Metastatic Liver Carcinoma in the Lung (tissue), 2 donors: Measurements from ENCODE around the genes EIF4E1B and RGS14.

- PRO-cap, 2 experiments: no peak in any of the 2 experiments
Measured at GRCh38 chr5:176181260-176181850, 56.9 kb upstream of the SIMC1 start.

- PRO-cap, 2 experiments: no peak in any of the 2 experiments
Measured at GRCh38 chr5:176337944-176338460, 23.6 kb downstream of the KIAA1191 start.

DNA sequence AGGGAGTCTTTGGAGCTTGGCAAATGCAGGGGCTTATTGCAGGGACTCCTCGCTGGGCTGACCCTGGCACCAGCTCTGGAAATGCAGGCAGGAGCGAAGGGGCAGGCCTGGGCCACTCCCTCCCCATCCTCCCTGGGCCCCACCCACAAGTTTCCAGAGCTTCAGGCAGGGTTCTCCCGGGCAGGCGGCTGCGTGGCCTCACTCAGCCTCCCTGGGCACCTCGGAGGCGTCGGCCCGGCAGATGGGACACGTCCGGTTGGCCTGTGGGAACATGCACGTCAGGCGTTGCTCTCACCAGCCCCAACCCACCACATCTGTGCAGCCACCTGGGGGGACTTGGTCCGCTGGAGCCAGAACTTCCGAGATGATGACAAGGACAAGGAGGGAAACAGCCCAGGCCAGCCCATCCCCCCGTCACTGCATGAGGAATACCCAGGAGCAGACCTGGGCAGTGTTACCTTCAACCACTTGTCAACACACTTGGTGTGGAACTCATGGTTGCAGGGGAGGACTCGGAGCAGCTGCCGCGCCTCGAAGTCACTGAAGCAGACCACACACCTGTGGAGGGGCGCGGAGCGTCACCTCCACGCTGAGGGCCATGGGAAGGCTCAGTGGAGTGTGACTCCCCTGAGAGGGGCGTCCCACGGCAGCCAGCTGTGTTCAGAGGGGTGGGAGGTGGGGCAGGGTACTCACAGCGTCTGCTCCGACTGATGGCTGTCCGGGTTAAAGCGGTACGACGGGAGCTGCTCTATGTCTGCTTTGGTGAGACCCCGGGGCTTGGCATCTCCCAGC, 8.2 kb downstream of the RNF44 start:
- PRO-cap, 2 experiments: no peak in any of the 2 experiments

DNA sequence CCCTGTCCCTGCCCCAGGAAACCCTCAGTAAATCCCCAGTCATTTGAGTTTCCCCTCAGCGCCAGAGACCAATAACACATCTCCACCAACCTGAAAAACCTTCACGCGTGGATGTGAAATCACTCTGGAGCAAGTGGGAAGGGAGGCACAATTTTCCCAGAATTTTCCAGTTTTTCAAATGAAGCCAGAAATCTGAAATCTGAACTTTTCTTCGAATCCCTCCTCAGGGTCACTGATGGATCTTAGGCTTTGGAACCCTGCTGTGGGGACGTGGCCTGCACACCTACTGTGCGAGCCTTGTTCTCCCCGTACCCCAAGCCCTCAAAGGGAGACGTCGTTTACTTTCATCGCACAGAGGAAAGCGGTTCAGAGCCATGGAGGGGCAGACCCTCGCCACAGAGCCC, 3.5 kb upstream of the RNF44 start:
- PRO-cap, 2 experiments: no peak in any of the 2 experiments

- PRO-cap, 2 experiments: no peak in any of the 2 experiments
Measured at GRCh38 chr5:176591496-176591949, 18.4 kb downstream of the GPRIN1 start.

DNA sequence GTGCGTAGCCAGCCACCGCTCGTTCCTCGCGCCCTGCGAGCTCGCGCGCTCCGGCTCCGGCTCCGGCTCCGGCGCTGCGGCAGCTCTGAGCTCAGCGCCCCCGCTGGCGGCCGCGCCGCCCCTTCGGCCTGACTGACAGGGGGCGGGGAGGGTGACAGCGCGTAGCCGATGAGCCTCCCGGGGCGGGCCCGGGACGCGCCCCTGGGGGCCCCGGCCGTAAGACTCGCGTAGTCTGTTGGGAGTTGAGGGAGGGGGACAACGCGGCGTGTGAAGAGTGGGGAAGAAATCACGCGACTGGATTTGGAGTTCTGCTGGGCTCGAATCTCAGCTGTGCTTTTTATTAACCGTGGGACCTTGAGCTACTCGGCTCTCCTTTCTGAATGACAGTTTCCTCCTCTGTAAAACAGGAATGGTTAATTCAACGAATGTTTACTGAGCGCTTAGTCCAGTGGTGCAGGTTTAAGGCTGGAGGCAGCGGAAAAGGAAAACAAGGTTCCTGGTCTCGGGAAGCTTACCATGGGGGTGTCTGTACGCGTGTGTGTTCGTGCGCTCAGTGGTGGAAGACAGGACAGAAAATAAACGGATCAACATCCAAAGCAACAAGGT, at the start of gene EIF4E1B:
Gene EIF4E1B (plus strand): TSS at position 228 of the 606 bp plus-strand sequence.
- PRO-cap, 2 experiments: no peak in any of the 2 experiments

- PRO-cap, 2 experiments: no peak in any of the 2 experiments
Measured at GRCh38 chr5:176822310-176822864, 12.0 kb downstream of the UNC5A start.

DNA sequence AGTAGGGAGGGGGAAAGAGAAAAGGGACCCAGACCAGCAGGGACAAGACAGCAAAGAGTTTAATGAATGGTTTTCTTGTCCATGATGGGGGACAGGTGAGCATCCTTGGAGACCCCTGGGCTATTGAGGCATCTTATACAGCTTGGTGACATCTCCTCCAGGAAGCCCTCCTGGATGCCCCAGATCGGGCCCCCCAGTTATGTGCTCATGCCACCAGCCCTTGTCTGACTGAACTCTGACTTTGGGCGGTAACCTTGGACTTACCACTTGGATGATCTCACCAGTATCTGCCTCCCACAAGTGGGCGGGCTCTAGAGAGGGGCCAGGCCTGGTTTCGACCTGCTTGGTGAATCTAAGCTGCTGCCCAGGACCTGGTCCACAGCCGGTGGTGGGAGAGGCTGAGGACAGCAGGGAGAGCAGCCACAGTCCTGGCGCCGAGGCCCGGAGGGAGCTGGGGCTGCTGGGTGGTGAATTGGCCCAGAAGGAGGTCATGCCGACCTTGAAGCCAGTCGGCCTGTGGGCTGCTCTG, 36.1 kb downstream of the UNC5A start:
- PRO-cap, 2 experiments: no peak in any of the 2 experiments

DNA sequence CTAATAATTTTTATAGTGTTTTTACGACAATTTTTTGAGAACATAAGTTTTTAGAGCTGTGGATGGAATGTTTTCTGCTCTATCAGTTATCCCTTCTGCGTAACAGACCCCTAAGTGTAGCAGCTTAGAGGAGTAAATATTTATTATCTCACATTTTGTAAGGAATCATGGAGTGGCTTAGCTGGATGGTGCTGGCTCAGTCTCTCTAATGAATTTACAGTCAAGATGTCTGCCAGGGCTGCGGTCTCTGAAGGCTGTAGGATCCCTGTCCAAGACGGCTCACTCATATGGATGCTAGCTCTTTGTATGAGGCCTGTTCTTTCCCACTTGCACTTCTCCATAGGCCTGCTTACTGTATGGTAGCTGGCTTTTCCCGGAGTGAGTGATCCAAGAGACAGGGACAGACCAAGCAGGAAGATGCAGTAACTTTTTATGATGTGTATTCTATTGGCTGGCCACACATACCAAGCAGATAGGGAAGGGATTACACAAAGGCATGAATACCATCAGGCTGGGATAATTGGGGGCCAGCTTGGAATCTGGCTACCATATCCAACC, 20.3 kb downstream of the NSD1 start:
- PRO-cap, 2 experiments: no peak in any of the 2 experiments

DNA sequence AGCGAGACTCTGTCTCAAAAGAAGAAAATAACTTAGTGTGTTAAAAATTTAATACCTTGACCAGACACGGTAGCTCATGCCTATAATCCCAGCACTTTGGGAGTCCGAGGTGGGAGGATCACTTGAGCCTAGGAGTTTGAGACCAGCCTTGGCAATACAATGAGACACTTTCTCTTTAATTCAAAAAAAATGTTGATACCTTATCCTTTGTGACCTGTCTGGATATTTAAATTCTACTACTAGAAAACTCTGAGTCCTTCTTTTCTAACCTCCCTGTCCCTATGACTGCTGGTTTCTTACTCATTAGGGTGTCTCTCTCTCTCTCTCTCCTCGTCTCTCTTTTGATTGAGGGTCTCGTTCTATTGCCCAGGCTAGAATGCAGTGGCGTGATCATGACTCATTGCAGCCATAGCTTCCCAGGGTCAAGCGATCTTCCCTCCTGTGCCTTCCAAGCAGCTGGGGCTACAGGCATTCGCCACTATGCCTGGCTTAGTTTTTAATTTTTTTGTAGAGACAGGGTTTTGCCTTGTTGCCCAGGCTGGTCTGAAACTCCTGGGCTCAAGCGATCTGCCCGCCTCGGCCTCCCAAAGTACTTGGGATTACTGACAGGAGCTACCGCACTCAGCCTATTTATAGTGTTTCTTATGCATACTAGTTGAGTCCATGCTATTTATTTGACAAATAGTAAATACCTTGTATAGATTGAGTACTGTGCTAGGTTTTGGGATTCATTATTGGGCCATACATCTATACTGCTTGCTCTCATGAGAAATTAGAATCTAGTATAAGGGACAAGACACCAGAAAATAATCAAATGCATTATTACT, 61.8 kb downstream of the NSD1 start:
- PRO-cap, 2 experiments: no peak in any of the 2 experiments

GRCh38 chr5:177357406-177358351, at the start of gene RGS14:
Gene RGS14 (plus strand): TSS chr5:177357924.
- PRO-cap, 2 experiments: no peak in any of the 2 experiments

- PRO-cap, 2 experiments: no peak in any of the 2 experiments
Measured at GRCh38 chr5:177408780-177409029, 659 bp downstream of the F12 start.

DNA sequence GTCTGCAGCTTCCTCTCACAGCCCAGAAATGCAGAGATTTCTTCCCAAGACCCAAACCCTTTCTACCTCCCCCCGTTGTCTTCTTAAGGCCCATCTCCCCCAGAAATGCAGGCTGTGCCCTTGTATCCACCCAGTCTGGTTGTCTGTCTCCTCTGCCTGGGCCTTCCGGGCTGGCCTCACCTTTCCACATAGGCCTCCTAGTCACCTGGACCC, 289 bp downstream of the F12 start:
- PRO-cap, 2 experiments: peak in 1 of 2 experiments; most common minus-strand start position 158 of the sequence (in 1)

GRCh38 chr5:177412127-177413027, 3.0 kb upstream of the F12 start:
- PRO-cap, 2 experiments: no peak in any of the 2 experiments

DNA sequence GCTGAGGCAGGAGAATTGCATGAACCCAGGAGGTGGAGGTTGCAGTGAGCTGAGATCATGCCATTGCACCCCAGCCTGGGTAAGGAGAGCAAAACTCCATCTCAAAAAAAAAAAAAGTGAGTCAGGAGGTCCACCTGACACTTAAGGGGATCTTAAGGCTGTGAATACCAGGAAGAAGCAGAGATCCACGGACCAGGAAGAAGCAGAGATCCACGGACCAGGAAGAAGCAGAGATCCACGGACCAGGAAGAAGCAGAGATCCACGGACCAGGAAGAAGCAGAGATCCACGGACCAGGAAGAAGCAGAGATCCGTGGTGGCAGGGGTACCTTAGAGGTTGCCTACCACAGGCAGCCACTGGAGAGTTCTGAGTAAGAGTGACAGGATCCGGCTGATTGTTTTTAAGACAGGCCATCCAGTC, 6.1 kb upstream of the GRK6 start:
- PRO-cap, 2 experiments: no peak in any of the 2 experiments

GRCh38 chr5:177443479-177444085, 3.0 kb upstream of the PRR7 start:
- PRO-cap, 2 experiments: no peak in any of the 2 experiments

- PRO-cap, 2 experiments: no peak in any of the 2 experiments
Measured at GRCh38 chr5:177452712-177452980, 6.0 kb downstream of the PRR7 start.

- PRO-cap, 2 experiments: no peak in any of the 2 experiments
Measured at GRCh38 chr5:177461961-177462741, 11.3 kb downstream of the DBN1 start.

DNA sequence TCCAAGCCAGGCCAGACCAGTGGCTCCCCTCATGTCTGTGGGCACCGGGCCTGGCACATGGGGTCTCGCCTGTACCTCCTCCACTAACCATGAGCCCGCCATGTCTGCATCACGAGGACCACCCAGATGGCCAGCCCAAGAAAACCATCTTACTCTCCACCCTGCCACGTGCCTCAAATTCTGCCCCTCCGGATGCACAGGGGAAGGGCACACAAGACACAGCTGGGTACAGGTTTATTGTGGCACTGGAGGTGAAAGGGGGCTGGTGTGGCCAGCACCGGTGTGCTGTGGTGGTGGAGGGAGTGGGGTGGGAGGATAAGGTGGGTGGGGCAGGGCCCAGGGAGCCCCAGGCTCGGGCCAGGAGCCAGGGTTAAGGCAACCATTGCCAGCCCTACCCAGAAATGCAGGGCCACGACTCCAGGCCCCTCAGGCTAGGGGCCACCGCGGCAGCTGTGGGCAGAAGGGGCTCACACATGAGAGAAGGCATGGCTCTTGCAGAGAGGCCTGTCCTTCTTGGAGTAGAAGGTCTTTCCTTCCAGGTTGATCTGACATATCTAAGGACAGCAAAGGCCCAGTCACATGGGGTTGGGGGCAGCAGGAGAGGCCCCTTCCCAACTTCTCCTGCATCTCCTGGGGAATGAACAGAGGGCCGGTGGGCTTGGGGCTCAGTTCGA, 9.9 kb upstream of the DBN1 start:
- PRO-cap, 2 experiments: no peak in any of the 2 experiments

DNA sequence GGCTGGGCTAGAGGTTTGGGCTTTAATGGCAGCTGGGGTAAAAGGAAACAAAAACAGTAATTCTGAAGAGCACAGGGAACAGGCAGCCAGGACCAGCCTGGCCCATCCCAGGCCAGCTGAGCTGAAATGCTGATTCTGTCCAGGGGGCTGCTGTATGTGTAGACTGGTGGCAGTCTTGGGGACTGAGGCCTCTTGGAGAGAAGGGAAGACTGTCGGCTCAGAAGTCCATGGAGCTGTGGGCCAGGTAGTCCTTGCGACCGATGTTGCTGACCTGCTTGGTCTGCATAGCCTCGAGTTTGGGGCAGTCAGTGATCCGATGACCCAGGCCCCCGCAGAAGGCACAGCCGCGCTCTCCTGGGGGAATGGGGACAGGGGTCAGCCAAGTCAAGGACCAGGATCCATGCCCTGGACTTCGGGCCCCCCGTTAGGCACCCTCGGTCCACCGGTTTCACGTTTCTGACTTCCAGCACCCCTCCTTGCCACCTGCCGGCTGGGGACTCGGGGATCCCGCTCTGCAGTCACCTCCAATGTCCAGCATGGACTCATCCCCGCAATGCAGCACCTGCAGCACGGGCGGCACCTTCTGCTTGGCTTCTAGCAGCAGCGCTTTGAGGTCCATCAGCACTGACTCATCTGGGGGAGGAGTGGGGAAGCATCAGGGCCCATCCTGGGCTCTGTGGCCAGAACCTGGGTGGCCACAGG, 2.1 kb upstream of the DOK3 start:
- PRO-cap, 2 experiments: no peak in any of the 2 experiments